ENCODE measurements around a stretch of chr9.

DNA sequence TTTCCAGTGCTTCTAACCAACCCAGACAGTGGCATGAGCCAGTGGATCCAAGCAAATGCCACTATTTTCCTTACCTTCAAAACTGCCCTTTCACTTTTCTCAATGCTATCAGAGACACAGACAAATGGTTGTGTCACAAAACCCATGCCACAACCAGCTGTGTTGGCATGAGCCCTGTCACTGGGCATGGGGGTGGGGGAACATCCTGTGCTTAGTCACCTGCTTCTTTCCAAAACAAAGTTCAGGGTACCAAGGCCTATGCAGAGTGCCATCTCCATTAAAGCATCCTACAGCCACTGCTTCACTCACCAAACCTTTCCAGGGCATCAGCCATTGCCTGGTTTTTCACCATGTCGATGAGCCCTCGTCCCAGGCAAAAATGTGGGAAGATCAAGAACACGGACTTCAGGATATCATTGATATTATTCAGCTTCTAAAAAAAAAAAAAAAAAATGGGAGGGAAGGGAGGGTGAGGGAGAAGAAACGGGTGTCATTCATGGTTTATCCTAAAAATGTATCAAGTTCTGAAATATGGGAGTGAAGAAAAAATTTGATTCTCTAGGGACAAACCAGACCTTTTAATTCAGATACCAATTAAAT is 30.2 kb downstream of the NIPSNAP3B start:
- PRO-cap, 2 experiments, result no peak in any of the 2 experiments
- RAMPAGE, long total RNA, 4 experiments, result no peak in any of the 4 experiments

DNA sequence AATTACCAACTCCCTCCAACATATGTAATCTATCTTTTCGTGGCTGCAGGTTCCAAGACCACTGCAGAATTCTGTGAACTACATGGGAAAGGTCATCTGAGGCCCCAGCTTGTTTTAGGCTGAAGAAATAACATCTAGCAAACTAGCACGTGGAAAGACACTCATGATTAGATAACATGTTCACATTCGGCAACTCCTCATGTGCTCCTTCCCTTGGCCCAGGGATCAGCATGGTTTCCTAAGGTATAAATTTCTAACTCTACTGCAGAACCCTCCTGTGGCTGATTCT is 58.2 kb downstream of the NIPSNAP3B start:
- PRO-cap, 2 experiments, result no peak in any of the 2 experiments
- RAMPAGE, long total RNA, 4 experiments, result no peak in any of the 4 experiments

GRCh38 chr9:104851444-104852032 is 76.4 kb downstream of the ABCA1 start:
- PRO-cap, 2 experiments, result no peak in any of the 2 experiments
- RAMPAGE, long total RNA, 4 experiments, result no peak in any of the 4 experiments

GRCh38 chr9:104860241-104860816 is 67.6 kb downstream of the ABCA1 start:
- PRO-cap, 2 experiments, result no peak in any of the 2 experiments
- RAMPAGE, long total RNA, 4 experiments, result no peak in any of the 4 experiments

DNA sequence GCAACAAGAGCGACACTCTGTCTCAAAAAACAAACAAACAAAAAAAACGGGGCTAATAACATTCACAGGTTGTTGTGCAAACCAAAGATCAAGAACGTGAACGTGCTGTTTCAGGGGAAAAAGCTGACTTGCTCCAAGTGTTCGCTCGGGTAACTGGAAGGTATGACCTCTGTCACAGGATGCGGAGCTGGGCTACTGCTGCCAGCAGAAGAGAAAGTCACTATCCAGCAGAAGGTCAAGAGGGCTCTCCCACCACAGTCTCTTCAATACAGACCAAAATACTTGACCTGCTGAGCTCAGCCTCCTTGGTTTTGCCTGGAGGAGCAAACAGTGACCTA is 59.7 kb downstream of the ABCA1 start:
- PRO-cap, 2 experiments, result no peak in any of the 2 experiments
- RAMPAGE, long total RNA, 4 experiments, result no peak in any of the 4 experiments

- PRO-cap, 2 experiments, result no peak in any of the 2 experiments
- RAMPAGE, long total RNA, 4 experiments, result no peak in any of the 4 experiments
Measured at GRCh38 chr9:104868777-104869735, 58.9 kb downstream of the ABCA1 start.

GRCh38 chr9:104885113-104885676 is 42.8 kb downstream of the ABCA1 start:
- PRO-cap, 2 experiments, result no peak in any of the 2 experiments
- RAMPAGE, long total RNA, 4 experiments, result no peak in any of the 4 experiments

DNA sequence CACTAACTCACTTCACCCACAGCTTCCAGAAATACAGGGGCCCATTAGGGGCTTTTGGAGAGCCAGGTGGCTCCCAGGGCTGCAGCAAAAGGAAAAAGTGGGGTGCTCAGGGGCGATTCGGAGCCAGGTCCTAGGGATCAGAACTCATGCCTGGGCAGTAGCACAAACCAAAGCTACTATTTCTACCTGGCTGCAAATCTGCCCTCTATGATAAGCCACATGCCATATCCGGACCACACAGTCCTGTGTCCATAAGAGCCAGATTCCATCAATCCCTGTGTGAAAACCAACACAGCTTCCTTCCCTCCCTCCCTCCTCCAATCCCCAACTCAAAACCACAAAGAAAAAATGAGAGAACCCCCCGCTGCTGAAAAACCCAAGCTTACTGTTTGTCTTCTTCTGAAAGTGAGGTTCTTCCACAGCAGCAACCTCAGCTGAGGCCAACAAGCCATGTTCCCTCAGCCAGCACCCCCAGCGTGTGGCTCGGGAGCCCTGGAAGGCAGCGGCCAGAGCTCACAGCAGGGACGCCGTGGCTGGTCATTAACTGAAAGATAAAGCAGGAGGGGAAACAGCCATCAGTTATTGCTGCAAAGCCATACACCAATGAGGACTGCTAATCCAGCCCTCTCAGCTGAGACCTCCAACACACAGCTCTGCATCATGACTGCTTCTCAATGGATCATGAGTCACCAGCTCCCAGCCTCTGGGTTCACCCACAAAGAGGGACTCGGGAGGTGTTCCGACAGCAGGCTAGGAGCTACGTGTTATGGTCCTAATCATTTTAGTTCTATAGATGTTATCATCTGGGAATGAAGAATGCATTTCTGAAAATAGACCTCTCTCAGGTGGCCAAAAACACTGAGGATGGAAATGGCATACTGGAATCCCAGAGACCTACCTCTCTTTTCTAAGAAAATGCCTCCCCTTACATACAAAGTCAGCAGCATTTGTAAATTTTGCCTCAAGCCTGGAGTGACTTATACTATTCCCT is 24.4 kb downstream of the ABCA1 start:
- PRO-cap, 2 experiments, result no peak in any of the 2 experiments
- RAMPAGE, long total RNA, 4 experiments, result no peak in any of the 4 experiments

- PRO-cap, 2 experiments, result no peak in any of the 2 experiments
- RAMPAGE, long total RNA, 4 experiments, result no peak in any of the 4 experiments
Measured at GRCh38 chr9:104919689-104920500, 8.1 kb downstream of the ABCA1 start.

GRCh38 chr9:104990817-104991626 is 63.1 kb upstream of the ABCA1 start:
- PRO-cap, 2 experiments, result peak in 2 of 2 experiments; most common plus-strand start chr9:104991283 (in 1); most common minus-strand start chr9:104991144 (in 1)
- RAMPAGE, long total RNA, 4 experiments, result no peak in any of the 4 experiments

GRCh38 chr9:104993023-104993554 is 65.1 kb upstream of the ABCA1 start:
- PRO-cap, 2 experiments, result peak in 1 of 2 experiments; most common plus-strand start chr9:104993496 (in 1); most common minus-strand start chr9:104993134 (in 1)
- RAMPAGE, long total RNA, 4 experiments, result no peak in any of the 4 experiments

DNA sequence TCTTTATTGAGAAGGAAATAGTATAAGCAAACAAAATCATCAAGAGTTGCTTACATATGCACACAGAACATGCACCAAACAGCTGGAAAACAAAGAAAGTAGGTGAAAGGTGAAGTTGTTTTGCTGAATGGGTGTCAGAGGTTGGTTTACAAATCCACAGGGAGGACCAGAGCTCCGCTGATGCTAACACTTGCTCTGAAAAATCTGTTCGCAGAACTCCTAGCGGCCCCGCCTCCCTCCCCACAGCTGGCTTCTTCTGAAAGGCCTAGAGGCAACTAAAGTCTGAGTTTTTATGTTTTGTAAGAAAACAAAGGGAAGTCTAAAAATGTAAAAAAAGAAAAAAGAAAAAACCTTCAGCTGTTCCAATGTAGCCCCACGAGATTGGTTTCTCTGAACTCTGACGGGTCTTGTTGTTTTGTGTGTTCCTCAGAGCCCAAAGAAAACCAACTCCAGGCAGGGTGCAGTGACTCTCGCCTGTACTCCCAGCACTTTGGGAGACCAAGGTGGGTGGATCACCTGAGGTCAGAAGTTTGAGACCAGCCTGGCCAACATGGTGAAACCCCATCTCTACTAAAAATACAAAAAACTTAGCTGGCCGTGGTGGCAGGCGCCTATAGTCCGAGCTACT is 105.8 kb upstream of the SLC44A1 start:
- PRO-cap, 2 experiments, result no peak in any of the 2 experiments
- RAMPAGE, long total RNA, 4 experiments, result no peak in any of the 4 experiments

- PRO-cap, 2 experiments, result no peak in any of the 2 experiments
- RAMPAGE, long total RNA, 4 experiments, result no peak in any of the 4 experiments
Measured at GRCh38 chr9:105457461-105457956, 9.7 kb downstream of the FSD1L start.

DNA sequence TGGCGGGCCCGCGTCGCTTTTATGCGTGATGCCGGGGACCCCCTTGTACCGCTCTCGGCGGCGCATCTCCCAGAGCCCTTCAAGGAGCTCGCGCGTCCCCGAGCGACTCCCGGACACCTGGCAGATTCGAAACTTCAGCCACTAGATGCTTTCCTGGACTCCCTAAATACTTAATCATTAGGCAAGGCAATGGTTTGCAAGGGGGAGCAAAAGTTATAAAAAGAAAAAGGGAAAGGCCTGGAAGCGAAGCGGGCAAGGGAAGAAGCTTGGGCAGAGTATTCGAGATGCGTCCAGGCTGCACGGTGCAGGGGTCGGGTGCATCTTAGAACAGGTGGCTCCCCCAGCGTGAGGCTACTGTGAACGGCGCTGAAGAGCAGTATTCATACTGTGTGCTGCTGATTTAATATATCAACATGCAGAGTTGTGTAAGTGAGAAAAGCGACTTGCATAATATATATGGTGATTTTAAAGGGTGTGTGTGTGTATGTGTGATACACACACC is 5.7 kb upstream of the TAL2 start:
- PRO-cap, 2 experiments, result no peak in any of the 2 experiments
- RAMPAGE, long total RNA, 4 experiments, result no peak in any of the 4 experiments

GRCh38 chr9:106304571-106304900 is 558.4 kb upstream of the ZNF462 start:
- PRO-cap, 2 experiments, result no peak in any of the 2 experiments
- RAMPAGE, long total RNA, 4 experiments, result no peak in any of the 4 experiments

GRCh38 chr9:106868130-106868526 is 5.2 kb downstream of the ZNF462 start:
- PRO-cap, 2 experiments, result no peak in any of the 2 experiments
- RAMPAGE, long total RNA, 4 experiments, result start-site peak on the plus strand in 1 of 4 experiments, at chr9:106868110-106868309 at its widest, 5 reads per replicate

- PRO-cap, 2 experiments, result no peak in any of the 2 experiments
- RAMPAGE, long total RNA, 4 experiments, result no peak in any of the 4 experiments
Measured at GRCh38 chr9:107012677-107013419, 149.9 kb downstream of the ZNF462 start.

GRCh38 chr9:107300792-107301044 is 17.6 kb downstream of the RAD23B start:
- PRO-cap, 2 experiments, result no peak in any of the 2 experiments
- RAMPAGE, long total RNA, 4 experiments, result no peak in any of the 4 experiments

GRCh38 chr9:107306271-107306786 is 23.2 kb downstream of the RAD23B start:
- PRO-cap, 2 experiments, result no peak in any of the 2 experiments
- RAMPAGE, long total RNA, 4 experiments, result no peak in any of the 4 experiments

GRCh38 chr9:107363543-107364242 is 80.6 kb downstream of the RAD23B start:
- PRO-cap, 2 experiments, result no peak in any of the 2 experiments
- RAMPAGE, long total RNA, 4 experiments, result no peak in any of the 4 experiments

Data from upper lobe of left lung (tissue), 5 donors.